ENCODE results near the gene TRAF1.

DNA sequence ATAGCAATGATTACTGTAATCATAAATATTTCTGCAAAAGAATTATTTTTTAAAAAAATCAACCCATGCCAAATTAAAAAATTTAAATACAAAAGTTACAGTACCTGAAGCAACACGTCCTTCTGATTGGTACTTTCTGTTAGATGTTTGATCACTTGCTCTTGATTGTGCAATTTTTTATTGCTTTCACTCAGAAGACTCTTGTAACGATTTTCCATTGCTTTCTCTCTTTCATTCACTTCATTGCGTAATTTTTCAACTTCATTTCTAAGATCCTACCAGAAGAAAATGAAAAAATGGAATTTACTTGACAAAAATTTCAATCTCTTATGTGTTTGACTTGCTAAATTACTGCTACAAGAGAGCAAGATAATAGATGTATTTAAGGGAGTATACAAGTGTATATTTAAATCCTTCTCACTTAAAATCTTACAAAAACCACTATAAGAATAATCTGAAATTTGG is 88.7 kb downstream of the CDK5RAP2 start:
- CAGE, long polyA plus RNA = no peak
- RRBS = no CpG with 5 or more reads among the region's 3 CpGs

DNA sequence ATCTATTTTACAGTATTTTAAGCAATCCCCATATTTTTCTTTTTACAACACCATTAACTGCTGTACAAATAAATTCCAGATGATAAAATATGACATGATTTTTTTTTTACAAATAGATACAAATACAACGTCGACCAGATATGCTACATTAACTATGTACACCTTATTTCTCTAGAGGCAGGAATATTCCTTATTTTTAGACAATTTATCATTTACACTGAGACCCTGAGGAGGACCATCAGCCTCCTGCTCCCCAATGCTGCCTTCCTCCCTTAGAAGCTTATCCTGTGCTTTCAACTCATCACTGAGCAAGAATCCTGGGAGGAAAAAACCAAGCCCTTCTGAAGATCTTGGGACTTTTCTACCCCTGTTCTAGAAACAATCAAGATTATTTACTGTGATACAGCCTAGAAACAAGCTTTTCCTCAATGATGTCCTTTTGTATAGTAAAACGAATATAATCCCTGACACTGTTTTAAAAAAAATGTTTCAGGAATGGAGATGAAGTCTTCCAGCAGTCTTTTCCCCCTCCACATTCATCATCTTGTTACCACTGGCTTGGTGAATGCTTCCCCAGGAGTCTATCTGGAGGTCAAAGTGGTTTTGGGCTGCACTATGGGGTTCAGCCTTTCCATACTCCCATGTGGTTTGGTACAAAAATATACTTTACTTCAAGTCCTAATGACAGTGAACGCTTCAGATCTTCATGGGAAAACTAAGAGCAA is 24.5 kb upstream of the CDK5RAP2 start:
- CAGE, long polyA plus RNA = no peak
- RRBS = no CpG with 5 or more reads among the region's 4 CpGs

DNA sequence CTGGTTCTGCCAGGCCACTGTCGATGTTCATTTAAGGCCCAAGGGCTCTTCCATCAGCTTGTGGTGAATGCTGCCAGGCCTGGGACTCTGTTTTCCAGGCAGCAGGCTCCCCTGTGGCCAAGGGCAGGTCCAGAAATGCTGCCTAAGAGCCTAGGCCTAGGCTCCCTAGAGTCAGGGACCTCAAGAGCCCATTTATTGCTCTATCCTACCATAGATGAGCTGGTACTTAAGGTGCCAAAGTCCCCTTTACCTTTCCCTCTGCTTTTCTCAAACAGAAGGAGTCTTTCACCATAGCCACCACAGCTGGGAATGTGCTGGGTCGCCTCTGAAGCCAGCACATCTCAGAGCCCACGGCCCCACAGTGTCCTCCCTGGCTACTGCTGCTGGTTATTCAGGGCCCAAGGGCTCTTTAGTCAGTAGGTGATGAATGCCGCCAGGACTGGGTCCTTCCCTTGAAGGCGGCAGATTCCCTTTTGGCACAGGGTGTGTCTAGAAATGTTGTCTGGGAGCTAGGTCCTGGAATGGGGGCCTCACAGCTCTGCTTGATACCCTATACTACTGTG is 33.4 kb downstream of the MEGF9 start:
- CAGE, long polyA plus RNA = no peak
- RRBS = no CpG with 5 or more reads among the region's 5 CpGs

DNA sequence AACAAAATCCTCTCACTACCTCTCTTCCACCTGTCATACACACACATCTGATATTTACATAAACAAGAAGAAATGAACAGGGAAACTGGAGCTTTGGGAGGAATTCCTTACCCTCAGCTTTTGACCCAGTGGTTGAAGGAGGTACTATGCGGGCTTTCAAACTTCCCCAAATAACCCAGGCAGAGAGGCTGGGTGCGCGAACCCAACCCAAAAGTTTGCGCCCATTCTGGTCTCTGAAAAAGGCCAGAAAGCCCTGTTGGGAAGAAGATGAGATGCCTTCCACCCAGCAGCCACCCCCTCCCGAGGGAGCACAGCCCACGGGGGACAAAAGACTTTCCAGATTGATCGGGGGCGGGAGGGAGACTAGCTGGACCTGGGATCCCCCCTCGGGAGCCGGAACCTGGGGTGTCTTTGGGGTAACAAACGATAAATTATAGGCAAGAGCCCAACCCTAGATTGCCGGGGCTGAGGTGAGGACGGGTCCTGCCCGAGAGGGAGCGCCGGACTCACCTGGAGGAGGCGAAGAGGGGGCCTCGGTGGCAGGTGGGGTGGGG is 945 bp downstream of the MEGF9 start:
- CAGE, long polyA plus RNA = no peak
- RRBS = 2% methylated on average over 7 of the region's 18 CpGs

- CAGE, long polyA plus RNA = no peak
- RRBS = no CpG with 5 or more reads among the region's 2 CpGs
Measured at GRCh38 chr9:120877819-120878080, 762 bp upstream of the PHF19 start.

DNA sequence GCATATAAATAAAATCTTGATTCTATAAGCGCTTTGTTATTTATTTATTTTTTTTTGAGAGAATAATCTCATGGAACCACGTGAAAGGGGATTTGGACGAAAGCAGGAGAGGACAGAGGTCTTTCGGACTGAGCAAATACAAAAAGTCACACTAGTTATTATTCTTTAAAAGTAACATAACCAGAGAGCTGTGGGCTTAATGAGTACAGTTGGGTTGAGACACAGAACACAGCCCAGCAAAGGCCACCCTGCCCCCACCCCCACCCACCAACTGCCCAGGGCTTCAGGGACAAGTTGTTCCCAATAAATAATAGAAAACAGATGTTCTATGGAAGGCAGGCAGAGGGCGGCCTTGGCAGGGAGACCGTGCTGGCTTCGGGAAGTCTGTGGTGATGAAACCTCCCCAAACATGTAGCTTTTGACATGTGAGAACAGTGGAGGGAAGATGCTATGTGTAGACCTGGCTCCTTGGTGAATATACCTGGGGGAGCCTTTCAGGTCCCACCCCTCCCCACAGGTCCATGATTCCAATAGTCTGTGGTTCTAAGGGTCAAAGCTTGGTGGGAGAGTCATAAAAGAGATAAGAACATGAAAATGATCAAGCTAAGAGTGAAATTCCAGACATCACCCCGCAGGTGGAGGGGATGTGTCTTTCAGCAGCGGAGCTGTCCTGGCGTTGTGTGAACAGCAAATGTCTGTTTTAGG is 10.0 kb downstream of the TRAF1 start:
- CAGE, long polyA plus RNA = no peak
- RRBS = no CpG with 5 or more reads among the region's 10 CpGs

DNA sequence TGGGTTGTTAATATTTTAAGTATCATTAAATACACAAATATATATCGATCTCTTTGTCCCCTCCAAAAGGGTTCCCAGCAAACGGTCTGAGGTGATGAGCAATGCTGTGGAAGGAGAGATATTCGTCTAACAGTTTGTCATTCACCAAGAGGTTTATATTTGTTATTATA is 1.3 kb downstream of the TRAF1 start:
- CAGE, long polyA plus RNA = no peak
- RRBS = no CpG with 5 or more reads among the region's 3 CpGs

- CAGE, long polyA plus RNA = no peak
- RRBS = no CpG with 5 or more reads among the region's 4 CpGs
Measured at GRCh38 chr9:120926582-120927027, at the start of gene TRAF1. TSS of gene TRAF1 (minus strand) at chr9:120926796.

GRCh38 chr9:121133113-121133820 is 58.5 kb downstream of the CNTRL start:
- CAGE, long polyA plus RNA = no peak
- RRBS = no CpG with 5 or more reads among the region's 19 CpGs

DNA sequence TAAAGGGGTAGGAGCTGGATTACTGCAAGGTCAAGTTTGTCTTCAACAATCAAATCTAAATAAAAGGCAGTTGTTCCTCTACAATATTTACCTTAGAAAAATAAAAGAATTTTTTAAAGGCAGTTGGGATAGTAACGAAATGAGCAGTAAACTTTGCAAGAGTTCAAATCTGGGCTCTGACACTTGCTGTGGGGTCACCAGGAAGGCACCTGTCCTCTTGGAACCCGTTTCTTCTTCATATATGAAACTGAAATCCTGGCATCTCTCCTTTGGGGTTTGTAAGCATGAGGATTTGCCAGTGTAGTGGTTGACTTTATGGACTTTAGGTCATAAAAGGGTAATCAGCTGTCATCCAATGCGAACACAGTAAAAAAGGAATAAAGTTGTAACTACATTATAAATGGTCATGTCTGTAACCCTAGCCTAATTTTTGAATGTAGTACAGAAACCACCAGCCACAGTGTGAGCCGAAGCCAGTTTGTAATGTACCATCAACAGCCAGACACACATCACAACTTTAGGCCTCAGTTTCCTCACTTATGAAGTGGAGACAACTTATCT is 1.3 kb downstream of the RAB14 start:
- CAGE, long polyA plus RNA = no peak
- RRBS = no CpG with 5 or more reads among the region's 4 CpGs

GRCh38 chr9:121284253-121284928 is 16.4 kb downstream of the GSN start:
- CAGE, long polyA plus RNA = no peak
- RRBS = 76% methylated on average over 2 of the region's 10 CpGs

DNA sequence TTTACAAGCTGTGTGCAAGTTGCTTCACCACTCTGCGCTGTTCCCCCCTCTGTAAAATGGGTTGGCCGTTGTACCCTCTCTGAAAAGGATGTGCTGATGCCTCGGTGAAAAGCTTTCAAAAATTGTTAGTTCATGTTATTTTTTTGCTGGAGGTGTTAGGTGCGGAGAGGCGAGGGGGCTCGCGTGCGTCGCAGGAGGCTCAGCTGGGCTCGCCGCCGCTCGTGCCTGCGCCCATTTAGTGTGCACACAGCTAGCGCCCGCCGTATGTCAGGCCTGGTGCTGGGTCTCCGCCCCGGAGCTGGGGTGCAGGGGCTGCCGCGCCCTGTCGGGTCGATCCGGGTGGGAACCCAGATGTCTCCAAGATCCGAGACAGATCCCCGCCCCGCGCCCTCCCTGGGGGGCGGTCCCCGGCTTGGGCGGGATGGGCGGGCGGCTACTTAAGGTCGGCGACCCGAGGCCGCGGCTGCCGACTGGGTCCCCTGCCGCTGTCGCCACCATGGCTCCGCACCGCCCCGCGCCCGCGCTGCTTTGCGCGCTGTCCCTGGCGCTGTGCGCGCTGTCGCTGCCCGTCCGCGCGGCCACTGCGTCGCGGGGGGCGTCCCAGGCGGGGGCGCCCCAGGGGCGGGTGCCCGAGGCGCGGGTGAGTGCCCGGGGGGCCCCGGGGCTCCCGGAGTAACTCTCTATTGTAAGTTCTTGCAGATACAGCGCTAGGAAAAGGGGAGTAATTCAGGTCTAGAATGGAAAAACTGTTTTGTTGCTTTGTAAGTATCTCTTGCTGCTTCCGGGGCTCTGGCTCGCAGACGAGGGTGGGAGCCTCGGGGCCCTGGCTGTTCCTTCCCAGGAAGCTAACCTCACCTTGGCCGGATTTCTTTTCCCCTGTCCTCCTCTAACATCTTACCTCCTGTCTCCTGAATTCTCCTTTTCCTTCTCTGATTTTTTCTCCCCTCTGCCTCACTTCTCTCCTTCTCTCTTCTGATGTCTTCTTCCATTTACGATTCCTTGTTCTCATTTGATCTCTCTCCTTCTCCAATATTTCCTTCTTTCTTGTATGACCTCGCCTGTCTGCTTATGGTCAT is 31.7 kb downstream of the GSN start:
- CAGE, long polyA plus RNA = no peak
- RRBS = 4% methylated on average over 18 of the region's 78 CpGs

DNA sequence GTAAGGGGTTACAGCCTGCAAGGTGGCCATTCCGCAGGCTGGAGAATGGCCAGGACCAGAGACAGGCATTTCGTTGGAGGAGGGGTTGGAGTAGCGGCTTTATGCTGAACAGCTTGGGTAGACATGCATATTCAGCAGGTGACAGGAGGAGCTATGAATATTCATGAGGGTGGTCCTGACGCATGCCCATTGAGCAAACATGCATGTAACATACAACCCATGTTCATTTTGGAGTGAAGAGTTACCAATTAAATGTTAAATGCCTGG is 1.1 kb upstream of the STOM start:
- CAGE, long polyA plus RNA = no peak
- RRBS = no CpG with 5 or more reads among the region's 4 CpGs

- CAGE, long polyA plus RNA = no peak
- RRBS = 2% methylated on average over 9 of the region's 24 CpGs
Measured at GRCh38 chr9:121499194-121499634, 430 bp downstream of the GGTA1 start.

- CAGE, long polyA plus RNA = no peak
- RRBS = no CpG with 5 or more reads among the region's 23 CpGs
Measured at GRCh38 chr9:121717800-121718653, 66.6 kb downstream of the DAB2IP start.

- CAGE, long polyA plus RNA = no peak
- RRBS = 8% methylated on average over 33 of the region's 49 CpGs
Measured at GRCh38 chr9:121736099-121736759, 84.8 kb downstream of the DAB2IP start.

DNA sequence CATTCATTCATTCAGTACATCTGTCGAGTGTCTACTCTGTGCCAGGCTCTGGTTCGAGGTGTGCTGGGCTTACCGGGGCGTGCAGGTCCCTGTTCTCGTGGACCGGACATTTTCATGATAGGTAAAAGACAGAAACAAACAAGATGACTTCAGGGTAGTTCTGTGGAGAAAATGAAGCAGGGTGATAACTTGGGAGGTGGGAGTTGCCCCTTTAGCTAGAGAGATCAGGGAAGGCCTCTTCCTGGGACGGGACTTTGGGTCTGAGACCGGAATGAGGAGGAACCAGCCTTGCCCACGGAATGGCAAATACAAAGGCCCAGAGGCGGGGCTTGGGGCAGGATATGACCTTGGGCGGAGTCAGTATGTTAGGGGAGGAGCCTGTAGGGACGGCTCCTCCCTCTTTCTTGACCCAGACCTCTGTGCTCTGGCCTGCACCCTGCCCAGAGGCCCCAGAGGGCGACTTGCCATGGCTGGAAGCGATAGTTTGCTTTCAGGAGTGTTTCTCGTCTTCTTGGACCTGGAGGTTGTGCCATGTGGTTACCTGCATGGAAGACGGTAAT is 85.4 kb downstream of the DAB2IP start:
- CAGE, long polyA plus RNA = no peak
- RRBS = no CpG with 5 or more reads among the region's 16 CpGs

- CAGE, long polyA plus RNA = no peak
- RRBS = no CpG with 5 or more reads among the region's 12 CpGs
Measured at GRCh38 chr9:121748440-121749475, 97.3 kb downstream of the DAB2IP start.

DNA sequence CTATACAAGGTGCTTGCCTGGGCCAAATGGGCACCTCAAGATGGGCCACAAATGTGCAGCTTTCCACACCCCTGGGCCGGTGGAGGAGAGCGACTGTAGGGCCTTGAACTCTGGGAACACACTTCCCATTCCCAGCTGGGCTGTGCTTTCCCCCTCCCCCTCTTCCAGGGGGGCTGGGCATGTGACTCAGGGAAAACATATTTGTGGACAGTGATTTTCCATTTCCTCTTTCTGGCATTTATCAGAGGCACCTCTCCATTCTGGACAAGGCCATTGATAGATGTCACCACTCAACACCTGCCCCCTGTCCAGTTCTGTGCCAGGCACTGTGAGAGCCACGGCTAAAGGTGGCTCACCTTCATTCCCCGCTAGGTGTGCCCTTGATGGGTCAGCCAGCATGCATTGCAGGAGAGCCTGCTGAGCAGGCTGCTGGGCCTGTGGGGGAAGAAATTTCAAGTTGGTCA is 113.6 kb downstream of the DAB2IP start:
- CAGE, long polyA plus RNA = no peak
- RRBS = no CpG with 5 or more reads among the region's 4 CpGs

GRCh38 chr9:121884686-121884896 is 208.5 kb downstream of the TTLL11 start:
- CAGE, long polyA plus RNA = no peak
- RRBS = no CpG with 5 or more reads among the region's 2 CpGs

Measured in AG04450 (cell line).